Lung (tissue), 4 donors: Measurements from ENCODE around the gene MCTP2.

DNA sequence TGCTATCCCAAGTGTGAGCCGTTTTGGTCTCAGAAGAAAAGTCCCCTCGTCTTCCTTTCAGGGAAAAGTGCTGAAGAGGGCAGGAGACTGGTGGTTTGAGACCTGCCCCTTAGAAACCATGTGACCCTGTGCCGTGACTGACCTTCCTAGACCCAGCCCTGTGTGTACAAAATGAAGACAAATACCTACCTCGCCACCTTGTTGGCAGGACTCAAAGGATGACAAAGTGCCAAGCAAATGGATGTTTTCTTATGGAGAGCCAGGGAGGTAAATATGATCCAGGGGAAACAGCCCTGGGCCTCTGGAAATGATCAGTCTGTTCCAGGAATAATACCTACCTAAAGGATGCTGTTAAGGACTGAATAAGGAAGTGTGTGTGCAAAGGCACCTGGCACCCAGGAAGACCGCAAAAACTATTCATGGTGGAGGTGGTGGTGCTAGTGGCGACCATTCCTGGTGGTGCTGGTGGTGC, 41.2 kb downstream of the FAM174B start:
- PRO-cap: no peak
- RAMPAGE, long total RNA: no peak
- RRBS: no CpG with 5 or more reads among the region's 6 CpGs

GRCh38 chr15:92616488-92616955, 39.1 kb downstream of the FAM174B start:
- PRO-cap: no peak
- RAMPAGE, long total RNA: no peak
- RRBS: no CpG with 5 or more reads among the region's 16 CpGs

DNA sequence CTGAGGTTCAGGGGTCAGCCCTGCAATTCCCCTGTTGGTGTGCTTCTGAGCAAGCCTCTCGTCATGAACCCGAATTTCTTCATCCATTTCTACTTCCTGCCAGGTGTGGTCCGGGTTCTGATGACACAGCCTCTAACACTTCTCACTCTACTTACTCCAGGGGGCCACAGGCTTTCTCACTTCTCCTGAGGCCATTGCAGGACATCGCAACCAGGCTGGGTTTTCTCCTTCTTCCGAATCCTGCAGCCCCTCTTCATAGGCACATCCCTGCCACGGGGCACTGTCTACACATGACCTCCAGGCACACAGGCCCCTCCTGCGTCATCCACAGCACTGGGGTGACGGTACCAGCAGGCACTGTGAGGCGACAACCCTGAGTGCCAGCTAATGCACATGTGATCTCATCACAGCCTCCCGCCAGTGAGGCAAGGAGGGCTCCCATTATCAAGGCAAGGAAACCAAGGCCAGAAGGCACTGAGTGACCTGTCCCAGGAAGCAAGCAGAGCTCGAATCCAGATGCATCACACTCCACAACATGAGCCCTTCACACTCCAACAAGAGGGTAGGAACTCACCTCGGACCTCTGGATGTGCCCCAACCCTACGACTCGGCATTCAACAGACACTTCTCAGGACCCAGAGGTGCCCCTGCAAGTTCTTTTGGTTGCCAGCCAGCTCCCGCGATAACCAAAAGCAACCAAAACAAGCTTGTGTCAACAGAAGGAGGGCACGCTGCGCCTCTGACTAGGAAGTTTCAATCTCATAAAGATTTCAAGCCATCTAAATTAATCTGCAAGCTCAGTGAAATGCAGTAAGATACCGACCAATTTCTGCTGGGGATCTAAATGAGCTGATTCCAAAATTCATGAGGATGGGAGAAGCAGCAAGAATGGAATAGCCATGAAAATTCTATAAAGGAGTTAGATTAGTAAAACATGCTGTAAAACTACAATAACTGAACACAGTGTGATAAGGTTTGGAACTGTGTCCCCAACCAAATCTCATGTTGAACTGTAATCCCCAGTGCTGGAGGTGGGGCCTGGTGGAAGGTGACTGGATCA, 16.7 kb downstream of the FAM174B start:
- PRO-cap: no peak
- RAMPAGE, long total RNA: no peak
- RRBS: no CpG with 5 or more reads among the region's 19 CpGs

- PRO-cap: no peak
- RAMPAGE, long total RNA: no peak
- RRBS: no CpG with 5 or more reads among the region's 4 CpGs
These were observed 7.1 kb downstream of the FAM174B start for GRCh38 chr15:92648488-92648843.

- PRO-cap: no peak
- RAMPAGE, long total RNA: no peak
- RRBS: no CpG with 5 or more reads among the region's 7 CpGs
These were observed 1.3 kb downstream of the FAM174B start for GRCh38 chr15:92654162-92654790.

DNA sequence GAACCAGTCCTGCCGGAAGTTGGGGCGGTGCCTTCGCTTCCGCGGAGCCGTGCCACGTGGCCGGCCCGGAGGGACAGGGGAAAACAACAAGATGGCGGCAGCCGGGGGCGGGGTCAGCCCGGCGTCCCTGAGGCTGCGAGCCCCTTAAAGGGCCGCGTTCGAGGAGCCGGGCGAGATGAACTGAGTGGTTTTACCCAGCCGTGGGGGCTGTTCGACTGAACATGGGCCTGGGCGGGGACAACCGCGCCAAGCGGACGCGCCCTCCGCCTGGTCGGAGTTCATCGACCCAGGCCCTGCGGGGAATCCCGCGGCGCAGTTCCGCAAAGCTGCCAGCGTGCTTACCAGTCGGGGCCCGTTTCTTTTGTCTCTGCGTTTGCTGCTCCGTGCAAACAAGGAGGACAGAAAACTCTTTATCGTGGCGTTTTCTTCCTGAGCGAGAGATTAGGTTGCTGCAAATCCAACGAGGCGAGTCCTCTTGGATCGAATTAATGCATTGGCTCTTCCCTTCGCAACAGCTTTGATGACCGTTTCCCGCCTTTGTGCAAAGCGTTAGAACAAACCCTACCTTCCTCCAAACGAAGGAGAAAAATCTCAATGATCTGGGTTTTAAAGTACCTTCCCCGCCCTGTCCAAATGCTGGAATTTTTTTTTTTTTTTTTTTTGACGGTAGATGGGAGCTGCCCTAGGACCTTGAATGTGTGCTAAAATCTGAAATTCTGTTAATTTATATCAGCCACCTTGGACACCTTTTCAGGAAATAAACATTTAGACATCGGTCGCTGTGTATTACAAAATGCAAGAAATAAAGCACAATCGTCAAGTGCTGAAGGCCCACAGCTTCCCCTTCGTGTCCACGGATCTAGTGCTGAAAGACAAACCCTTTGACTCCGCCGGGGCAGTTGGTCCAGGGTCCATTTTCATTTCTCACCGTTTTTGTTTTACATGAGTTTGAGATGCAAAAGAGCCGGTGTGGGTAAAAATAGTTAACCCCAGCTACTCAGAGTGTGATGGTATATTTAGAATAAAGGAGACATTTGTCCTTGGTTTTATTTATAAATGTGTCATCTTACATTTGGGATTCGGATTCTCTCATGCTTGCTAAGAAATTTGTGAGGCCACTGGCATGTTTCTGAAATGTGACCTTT, 90.4 kb upstream of the CHD2 start:
- PRO-cap: no peak
- RAMPAGE, long total RNA: start-site peak on the plus strand centred at position 167 of the sequence, 24 bp wide, 14 and 20 reads in 2 replicates
- RRBS: 3% methylated on average over 14 of the region's 64 CpGs

DNA sequence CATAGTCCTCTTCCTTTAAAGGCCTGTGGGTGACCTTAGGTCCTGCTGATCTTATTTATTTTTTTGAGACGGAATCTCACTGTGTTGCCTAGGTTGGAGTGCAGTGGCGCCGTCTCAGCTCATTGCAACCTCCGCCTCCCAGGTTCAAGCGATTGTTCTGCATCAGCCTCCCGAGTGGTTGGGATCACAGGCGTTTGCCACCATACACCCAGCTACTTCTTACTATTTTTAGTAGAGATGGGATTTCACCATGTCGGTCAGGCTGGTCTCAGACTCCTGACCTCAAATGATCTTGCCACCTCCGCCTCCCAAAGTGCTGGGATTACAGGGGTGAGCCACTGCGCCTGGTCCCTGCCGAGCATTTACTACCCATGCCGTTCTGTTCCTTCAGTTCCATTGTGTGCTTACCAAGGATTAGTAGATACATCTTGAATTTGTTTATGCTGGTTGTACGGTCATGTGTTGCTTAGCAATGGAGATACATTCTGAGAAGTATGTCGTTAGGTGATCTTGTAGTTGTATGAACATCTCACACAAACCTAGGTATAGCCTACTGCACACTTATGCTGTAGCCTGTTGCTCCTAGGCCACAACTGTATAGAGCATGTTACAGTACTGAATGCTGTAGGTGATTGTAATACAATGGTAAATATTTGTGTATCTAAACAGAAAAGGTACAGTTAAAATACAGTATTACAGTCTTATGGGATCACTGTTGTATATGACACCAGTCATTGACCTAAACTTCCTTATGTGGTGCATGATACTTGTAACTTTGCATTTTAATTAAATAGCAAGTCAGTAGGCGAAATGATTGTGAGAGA, 10.4 kb downstream of the CHD2 start:
- PRO-cap: no peak
- RAMPAGE, long total RNA: no peak
- RRBS: no CpG with 5 or more reads among the region's 15 CpGs

GRCh38 chr15:92942739-92943042, 42.6 kb downstream of the CHD2 start:
- PRO-cap: no peak
- RAMPAGE, long total RNA: no peak
- RRBS: no CpG with 5 or more reads among the region's 2 CpGs

DNA sequence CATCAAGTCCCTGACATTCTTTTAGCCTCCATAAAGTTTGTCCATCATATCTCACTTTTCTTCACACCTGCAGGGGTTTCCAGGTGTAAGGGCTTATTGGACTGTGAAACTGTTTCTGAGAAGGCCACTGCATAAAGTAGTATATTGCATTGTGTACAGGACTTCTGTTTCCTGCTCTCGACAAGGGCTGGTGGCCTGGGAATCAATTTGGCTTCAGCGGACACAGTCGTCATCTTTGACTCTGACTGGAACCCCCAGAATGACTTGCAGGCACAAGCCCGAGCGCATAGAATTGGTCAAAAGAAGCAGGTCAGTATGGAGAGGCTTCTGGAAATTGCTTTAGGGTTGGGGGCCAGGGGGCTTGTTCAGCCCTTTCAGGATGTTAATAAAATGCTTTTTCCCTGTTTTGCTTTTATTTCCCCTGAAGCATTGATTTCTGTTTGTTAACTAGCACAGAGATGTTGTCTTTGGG, 78.0 kb downstream of the CHD2 start:
- PRO-cap: no peak
- RAMPAGE, long total RNA: no peak
- RRBS: no CpG with 5 or more reads among the region's 5 CpGs

GRCh38 chr15:92978547-92979461, 78.7 kb downstream of the CHD2 start:
- PRO-cap: no peak
- RAMPAGE, long total RNA: no peak
- RRBS: no CpG with 5 or more reads among the region's 9 CpGs

DNA sequence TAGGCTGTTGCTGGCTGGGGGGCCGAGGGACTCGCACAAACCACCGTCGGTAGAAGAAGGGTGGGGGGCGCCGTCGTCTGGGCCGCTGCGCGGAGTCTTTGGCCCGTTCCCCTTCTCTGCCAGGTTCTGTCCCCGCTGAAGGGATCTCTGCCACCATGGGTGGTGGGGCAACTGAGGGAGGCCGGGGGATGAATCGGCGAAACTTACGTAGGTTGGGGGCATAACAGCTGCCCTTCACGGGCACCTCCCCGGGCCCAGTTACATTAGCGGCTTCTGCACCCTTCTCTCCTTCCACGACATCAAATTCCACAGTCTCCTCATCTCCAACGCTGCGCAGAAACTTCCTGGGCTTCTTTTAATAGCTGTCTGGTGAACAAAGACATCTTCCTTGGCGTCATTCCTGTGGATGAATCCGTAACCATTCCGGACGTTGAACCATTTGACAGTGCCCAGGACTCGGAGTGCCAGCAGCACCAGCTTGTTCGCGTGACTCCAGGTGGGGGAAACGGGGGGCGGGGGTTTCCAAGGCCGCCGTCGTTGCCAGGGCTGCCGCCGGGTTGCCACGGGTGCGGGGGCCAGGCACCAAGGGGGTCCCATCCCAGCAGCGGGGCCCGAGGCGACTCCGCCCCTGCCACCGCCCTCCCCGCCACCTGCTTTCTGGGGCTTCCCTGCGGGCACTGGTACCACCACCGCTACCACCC, 23.0 kb downstream of the RGMA start:
- PRO-cap: no peak
- RAMPAGE, long total RNA: no peak
- RRBS: 90% methylated on average over 6 of the region's 46 CpGs

- PRO-cap: no peak
- RAMPAGE, long total RNA: no peak
- RRBS: no CpG with 5 or more reads among the region's 37 CpGs
These were observed 763 bp upstream of the RGMA start for GRCh38 chr15:93089598-93090349.

DNA sequence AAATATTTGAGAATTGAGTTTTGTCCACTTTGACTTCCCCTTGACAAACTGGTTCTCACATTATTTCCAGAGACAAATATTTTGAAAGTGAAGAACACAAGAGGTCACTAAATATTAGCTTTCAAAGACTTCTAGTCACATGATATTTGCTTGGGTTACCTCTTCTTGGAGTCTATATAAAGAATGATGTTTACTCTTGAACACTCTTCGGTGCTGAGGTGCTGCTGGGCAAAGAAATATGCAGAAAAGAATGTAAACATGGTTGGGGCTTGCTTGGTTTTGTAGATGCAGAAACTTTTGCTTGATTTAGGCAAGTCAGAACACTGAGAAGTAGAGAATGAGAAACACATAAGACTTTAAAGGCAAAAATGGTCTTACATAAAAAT, 120.6 kb upstream of the MCTP2 start:
- PRO-cap: no peak
- RAMPAGE, long total RNA: no peak
- RRBS: no CpG with 5 or more reads among the region's 1 CpG

DNA sequence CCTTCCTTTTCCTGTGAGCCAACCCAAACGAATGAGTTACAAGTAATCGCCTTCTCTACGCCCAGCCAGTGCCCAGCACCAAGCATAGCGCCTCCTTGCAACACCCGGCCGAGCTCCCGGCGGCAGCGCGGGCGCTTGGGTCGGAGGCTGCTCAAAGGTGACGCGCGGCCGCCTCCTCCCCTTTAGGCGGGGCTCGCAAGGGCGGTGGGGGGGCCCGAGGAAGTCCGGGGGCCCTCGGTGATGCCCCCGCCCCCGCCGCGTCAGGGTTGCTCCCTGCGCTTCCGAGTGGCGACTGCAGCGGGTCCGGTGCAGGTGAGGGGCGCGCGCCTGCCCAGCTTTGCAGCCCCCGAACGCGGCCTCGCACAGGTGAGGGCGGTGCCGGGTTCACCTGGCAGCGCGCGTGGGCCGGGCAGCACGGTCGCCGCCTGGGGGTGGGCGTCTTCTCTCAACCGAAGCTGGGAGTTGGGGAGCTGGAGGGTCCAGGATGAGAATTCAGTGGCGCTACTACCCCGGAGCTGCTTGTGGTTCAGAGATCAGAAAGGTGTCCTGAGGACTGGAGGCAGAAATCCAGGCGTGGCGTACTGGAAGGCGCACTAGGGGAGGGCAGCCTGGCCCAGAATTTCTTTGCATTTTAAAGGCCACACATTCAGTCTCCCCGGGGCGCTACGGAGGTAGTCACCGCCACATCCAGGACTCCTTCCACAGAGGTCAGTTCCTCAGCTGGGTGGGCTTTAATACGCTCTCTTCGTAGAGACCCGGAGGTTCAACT, at the start of gene MCTP2:
Gene MCTP2 (plus strand): TSS at position 263 of the 769 bp plus-strand sequence.
- PRO-cap: bidirectional peak, plus-strand start at position 297 of the sequence, minus-strand start at position 115 of the sequence
- RAMPAGE, long total RNA: no peak
- RRBS: 3% methylated on average over 43 of the region's 61 CpGs

DNA sequence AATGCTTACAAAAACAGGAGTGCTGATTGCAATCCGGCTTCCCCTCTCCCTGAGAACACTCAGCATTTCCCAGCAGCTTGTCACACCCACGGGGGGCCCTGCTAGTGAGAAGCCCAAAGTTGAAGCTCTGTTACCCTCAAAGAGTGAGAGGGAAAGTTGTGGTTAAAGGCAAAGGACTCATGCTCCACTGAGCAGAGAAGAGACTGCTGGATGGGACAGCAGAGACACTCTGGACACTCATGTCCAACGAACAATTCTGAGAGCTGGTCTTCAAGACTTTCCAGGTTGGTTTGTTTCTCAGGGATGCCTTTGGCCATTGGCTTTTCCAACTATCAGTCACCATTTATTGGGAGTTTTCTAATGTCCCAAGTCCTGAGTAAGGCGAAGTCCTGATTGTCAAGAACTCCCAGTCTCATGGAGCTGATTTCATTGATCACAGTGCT, 3.1 kb downstream of the MCTP2 start:
- PRO-cap: no peak
- RAMPAGE, long total RNA: no peak
- RRBS: no CpG with 5 or more reads among the region's 4 CpGs

- PRO-cap: no peak
- RAMPAGE, long total RNA: no peak
- RRBS: no CpG with 5 or more reads among the region's 39 CpGs
These were observed 624.2 kb downstream of the MCTP2 start for GRCh38 chr15:94855342-94856102.

GRCh38 chr15:95287527-95288343, 1042.8 kb upstream of the NR2F2 start:
- PRO-cap: no peak
- RAMPAGE, long total RNA: no peak
- RRBS: no CpG with 5 or more reads among the region's 15 CpGs

- PRO-cap: no peak
- RAMPAGE, long total RNA: no peak
- RRBS: no CpG with 5 or more reads among the region's 5 CpGs
These were observed 835.7 kb upstream of the NR2F2 start for GRCh38 chr15:95494836-95495213.

DNA sequence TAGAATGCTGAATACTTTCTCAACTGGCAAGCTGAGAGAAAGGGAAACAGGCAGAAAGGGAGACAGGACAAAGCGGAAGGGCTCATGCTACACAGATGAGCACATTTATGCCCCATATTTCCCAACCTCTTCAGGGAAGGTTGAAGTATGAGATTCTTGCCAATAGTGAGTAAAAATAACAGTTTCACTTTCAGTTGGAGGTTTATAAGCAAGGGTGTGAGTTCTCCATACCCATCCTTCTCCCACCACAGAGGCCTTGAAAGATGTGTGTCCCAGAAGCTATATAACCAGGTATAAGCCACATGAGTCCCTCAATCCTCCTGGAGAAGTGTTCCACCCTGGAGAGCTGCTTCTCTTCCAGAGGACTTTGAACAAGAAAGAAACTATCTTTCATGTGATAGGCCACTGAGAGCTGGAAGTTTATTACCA, 709.5 kb upstream of the NR2F2 start:
- PRO-cap: no peak
- RAMPAGE, long total RNA: no peak
- RRBS: no CpG with 5 or more reads among the region's 1 CpG

DNA sequence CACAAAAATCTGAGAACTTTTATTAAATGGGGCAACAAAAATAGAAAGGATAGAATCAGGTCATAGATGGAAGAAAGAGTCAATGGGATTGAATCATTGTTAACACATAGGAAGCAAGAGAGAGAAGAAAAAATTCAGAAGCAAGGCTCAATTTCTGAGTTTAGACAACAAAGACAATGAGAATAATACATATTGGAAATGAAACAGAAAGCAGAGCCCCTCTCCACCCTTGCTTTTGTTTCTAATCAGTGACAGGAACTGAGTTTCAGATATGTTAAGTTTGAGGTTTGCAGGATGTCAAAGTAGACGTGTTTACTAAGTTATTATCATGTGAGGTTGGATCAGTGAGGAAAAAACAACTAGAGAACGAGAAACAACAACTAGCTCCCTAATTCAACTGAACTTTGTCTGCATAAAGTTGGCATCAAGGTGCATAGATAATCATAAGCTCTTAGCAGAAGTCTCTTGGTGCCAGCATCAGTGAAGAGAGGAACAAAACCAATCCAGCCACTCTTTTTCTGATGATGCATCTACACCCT, 491.2 kb upstream of the NR2F2 start:
- PRO-cap: no peak
- RAMPAGE, long total RNA: no peak
- RRBS: no CpG with 5 or more reads among the region's 2 CpGs